Subcutaneous preadipocyte (primary cell): Measurements from ENCODE around the genes PRSS53, VKORC1, PRSS36 and TRIM72.

- CAGE, long polyA plus RNA, result no peak
These were observed 1.1 kb downstream of the ORAI3 start for GRCh38 chr16:30949614-30950733.

DNA sequence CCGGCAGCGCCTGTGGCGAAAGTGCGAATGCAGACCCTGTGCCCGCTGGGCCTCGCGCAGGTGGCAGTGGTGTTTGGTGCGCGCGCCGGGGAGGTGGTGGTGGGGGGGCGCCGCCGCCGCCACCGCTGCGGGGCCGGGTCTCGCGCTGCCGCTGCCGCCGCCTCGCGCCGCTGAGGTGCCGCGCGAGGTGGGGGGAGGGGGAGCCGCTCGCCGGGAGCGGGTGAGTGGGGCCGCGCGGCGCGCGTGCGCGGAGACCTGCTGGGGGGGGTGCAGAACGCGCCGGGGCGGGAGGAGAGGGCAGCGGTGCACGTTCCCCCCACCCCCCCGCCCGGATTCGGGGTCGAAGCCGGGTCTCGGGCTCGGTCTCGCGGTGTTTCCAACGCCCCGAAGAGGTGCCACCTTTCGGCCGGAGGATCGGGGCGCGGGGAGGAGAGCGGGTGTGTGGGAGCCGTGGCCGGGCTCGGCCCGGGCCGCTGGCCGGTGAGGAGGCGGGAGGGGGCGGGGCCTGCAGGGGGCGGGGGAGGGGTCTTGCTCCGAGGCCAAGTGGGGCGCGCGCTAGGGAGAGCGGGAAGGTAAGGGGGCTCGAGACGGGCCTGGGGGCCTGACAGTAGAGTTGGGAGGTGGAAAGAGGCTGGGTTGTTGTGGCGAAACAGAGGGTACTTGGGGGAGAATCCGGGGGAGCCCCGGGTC is 496 bp downstream of the SETD1A start:
- CAGE, long polyA plus RNA, result no peak

DNA sequence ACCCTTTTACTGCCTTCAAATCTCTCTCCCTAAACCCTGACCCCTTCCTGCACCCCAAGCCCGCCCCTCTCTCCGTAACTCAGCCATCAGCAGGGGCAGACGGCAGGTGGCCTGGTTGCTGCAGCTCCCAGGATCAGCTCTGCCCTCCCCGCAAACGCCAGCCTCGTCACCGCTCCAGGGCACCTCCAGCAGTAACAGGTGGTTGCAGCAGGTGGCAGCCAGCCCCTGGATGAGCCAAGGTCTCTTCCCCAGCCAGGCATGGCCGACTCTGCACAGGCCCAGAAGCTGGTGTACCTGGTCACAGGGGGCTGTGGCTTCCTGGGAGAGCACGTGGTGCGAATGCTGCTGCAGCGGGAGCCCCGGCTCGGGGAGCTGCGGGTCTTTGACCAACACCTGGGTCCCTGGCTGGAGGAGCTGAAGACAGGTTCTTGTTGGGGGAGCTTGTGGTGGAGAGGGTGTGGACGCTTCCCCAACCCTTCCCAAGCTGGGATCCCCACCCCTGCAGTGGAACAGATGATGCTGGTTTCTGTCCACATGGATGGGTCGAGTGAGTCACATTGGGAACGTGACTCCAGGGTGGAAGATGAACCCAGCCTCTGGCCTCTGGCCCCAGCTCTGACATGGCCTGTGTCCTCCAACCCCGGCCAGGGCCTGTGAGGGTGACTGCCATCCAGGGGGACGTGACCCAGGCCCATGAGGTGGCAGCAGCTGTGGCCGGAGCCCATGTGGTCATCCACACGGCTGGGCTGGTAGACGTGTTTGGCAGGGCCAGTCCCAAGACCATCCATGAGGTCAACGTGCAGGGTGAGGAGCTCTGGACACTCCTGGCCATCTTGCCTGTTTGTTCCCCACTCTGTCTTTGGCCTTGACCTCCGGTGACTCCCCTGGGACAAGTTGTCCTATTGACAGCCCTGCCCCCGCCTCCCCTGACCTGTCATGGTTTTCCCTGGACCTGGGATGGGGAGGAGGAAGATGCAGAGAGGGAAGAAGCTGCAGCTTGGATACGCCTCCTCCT is 701 bp downstream of the HSD3B7 start:
- CAGE, long polyA plus RNA, result no peak

GRCh38 chr16:30998953-31000008 is 11.2 kb downstream of the STX1B start:
- CAGE, long polyA plus RNA, result no peak

DNA sequence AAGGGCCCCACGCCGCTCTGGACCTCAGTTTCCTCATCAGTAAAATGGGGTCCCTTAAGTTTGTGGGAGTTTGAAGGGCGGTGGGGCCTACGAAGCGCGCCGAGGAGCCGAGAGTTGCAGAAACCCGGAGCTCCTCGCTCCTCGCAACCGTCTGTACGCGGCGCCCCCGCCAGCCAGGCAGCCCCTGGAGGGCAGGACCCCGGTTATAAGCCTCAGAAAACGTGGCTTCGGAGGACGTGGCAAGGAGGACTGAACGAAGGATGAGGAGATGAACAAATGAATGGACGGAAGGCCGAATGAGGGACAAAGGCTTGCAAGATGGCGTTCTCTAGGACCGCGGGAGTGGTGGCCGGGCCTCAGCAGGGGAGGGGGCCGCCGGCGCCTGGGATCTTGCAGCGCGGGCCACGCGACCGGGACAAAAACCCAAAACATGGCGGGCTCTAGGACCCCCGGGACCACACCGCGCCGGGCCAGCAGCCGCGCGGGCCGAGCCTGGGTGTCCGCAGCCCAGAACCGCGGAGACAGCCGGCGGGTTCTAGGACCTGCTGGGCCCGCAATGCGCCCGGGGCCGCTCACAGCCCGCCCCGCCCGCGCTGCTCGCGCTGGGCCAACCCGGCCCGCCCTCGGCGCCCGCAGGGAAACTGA is 973 bp downstream of the ZNF668 start:
- CAGE, long polyA plus RNA, result no peak

DNA sequence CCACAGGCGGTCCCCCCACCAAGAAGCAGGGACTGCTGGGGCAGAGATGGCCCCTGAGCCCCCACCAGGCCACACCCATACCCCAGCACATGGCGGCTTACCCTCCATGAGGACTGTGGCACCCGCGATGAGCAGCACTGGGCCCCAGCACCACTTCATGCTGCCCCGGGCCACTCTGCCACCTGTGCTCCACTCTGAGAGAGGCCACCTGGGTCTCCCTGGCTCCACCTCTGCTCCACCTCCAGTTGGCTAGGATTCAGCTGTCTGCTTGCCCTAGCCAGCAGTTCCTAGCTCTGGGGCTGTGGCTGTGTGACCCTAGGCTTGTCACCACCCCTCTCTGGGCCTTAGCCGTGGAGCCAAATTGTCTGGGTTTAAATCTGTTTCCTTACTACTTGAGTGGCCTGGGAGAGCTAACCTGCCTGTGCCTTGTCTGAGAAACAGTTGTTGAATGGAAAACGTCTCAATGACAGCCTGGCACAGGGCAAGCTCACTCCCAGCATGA is at the start of gene PRSS53:
Gene PRSS53 (minus strand): TSS at position 293 of the 502 bp plus-strand sequence.
- CAGE, long polyA plus RNA, result no peak

- CAGE, long polyA plus RNA, result start-site peak on the minus strand at chr16:31094622-31094930, 1,986 and 932 reads in 2 replicates
These were observed at the start of gene VKORC1 for GRCh38 chr16:31094294-31095182. TSS of gene VKORC1 (minus strand) at chr16:31094797.

DNA sequence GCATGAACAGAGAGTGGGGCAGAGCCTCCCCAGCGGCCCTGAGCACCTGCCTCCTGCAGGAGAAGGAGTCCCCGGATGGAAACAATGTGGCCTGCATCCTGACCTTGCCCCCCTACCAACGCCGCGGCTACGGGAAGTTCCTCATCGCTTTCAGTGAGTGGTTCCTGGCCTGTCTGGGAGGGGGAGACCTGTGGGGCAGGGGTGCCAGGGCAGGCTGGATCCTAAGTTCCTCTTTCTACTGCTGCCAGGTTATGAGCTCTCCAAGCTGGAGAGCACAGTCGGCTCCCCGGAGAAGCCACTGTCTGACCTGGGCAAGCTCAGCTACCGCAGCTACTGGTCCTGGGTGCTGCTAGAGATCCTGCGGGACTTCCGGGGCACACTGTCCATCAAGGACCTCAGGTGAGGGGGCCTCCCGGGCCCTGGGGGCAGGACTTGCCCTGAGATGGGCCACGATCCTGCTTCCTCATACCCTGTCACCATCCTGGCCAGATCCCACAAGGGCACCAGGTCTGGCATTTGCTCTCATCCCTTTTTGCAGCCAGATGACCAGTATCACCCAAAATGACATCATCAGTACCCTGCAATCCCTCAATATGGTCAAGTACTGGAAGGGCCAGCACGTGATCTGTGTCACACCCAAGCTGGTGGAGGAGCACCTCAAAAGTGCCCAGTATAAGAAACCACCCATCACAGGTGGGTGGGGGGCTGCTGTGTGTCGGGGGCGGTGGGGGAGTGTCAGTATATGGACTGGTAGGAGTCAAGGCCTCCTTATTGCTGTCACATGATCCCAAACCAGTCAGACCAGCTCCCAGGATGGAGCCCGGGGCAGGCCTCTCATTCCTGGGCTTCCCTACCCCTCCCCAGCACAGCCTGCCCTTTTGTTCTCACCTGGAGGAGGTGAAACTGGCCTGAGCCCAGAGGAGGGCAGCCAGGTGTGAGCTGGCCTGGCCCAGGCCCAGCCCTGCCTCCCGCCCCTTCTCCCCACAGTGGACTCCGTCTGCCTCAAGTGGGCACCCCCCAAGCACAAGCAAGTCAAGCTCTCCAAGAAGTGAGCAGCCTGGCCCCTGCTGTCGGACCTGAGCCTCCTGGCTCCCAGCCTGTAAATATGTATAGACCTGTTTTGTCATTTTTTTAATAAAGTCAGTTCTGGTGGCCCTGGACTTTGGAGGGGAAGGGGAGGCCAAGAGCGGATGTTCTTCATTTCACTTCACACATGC is 4.9 kb downstream of the PRSS8 start:
- CAGE, long polyA plus RNA, result no peak

DNA sequence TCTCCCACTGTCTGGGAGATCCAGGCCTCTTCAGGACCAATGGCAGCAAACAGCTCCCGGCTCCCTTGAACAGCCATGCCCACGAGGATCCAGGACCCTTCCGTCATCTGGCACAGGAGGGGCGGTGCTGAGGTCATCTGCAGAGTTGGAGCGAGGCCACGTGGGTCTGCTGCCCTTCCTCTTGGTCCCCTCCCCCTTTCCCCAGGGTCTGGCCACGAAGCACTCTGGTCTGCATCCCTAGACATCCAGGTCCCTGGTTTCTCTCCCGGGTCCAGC is 3.7 kb upstream of the PRSS8 start:
- CAGE, long polyA plus RNA, result no peak

GRCh38 chr16:31149156-31150271 is at the start of gene PRSS36:
TSS of gene PRSS36 (minus strand) at chr16:31150066.
- CAGE, long polyA plus RNA, result no peak

DNA sequence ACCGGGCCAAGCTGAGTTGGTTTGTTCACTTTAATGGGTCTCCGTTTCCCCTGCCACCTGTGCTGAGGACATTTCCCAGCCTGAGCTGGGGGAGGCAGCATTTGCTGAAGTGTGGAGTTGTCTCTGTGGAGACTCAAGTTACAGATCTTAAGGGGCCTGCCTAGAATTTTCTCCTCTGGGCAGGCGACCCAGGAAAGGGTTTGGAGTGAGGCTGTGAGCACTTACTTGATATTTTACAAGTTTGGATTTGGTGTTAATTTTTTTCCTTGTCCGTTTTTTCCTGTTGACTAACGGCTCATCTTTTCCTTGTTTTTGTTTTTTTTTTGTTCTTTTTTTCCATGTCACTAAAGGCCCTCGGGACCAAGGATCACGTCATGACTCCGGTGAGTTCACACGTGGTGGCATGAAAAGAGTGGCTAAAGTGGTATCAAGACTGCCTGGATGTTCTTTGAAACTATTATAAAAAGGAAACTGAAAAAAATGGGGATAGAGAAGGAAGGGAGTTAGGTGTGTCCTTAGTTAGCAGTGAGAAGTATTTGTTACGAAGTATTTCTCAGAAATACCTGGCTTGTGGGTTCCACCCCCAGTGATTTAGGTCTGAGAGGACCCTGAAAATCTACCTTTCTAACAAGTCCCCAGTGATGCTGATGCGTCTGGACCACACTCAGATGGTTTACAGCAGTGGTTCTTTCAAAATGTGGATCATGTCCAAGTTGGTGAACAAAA is 8.2 kb downstream of the FUS start:
- CAGE, long polyA plus RNA, result no peak

GRCh38 chr16:31196719-31197496 is 5.7 kb downstream of the PYCARD start:
- CAGE, long polyA plus RNA, result no peak

DNA sequence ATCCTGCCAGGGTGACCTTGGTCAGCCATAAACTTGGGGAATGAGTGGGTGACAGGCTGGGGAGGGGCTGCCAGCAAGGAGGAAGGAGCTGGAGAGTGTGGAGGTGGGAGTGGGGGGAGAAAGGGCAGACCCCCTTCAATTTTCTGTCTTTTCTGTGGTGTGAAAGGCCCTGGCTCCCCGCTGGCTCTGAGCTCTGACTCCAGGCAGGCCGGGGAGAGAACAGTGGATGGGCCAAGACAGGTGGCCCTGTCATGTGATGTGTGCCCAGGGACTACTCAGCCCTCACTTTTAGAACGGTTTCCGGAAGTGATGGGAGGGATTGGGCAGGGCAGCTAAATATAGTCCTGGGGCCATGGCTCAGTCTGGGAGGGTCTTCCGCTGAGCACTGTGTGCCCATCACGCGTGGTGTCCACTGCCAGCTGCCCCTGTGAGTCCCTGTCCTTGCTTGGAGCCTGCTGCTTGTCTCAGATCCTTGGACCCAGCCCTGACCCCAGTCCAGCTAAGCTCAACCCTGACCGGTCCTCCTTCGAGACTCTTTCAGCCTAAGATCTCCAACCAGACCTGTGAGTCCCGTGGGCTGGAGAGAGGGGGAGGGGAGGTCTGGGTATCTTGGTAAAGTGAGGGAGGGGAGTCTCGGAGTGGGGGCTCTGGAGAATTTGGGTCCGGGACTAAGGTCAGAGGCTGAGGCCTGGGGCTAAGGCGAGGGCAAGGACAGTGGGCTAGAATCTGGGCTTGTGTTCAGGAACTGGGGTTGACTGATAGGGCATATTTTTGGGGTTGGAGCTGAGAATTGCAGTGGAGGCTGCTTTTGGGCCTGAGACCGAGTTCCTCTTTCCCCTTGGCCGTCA is at the start of gene TRIM72:
Gene TRIM72 (plus strand): TSS at position 385 of the 848 bp plus-strand sequence.
- CAGE, long polyA plus RNA, result no peak

DNA sequence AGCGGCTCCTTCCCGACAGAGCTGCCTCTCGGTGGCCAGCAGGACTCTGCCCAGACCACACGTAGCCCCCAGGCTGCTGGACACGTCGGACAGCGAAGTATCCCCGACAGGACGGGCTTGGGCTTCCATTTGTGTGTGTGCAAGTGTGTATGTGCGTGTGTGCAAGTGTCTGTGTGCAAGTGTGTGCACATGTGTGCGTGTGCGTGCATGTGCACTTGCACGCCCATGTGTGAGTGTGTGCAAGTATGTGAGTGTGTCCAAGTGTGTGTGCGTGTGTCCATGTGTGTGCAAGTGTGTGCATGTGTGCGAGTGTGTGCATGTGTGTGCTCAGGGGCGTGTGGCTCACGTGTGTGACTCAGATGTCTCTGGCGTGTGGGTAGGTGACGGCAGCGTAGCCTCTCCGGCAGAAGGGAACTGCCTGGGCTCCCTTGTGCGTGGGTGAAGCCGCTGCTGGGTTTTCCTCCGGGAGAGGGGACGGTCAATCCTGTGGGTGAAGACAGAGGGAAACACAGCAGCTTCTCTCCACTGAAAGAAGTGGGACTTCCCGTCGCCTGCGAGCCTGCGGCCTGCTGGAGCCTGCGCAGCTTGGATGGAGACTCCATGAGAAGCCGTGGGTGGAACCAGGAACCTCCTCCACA is 23.2 kb upstream of the ITGAX start:
- CAGE, long polyA plus RNA, result no peak

GRCh38 chr16:31354156-31354861 is 667 bp upstream of the ITGAX start:
- CAGE, long polyA plus RNA, result no peak

DNA sequence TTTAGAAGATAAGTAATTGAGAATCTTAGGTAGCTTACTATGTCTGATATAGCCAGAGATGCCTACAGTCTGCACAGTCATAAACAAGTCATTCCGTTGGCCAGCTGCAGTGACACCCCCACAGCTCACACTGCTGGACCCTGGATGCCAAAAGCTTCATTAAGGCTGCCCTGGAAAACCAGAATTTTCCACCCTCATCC is 709 bp upstream of the COX6A2 start:
- CAGE, long polyA plus RNA, result no peak

DNA sequence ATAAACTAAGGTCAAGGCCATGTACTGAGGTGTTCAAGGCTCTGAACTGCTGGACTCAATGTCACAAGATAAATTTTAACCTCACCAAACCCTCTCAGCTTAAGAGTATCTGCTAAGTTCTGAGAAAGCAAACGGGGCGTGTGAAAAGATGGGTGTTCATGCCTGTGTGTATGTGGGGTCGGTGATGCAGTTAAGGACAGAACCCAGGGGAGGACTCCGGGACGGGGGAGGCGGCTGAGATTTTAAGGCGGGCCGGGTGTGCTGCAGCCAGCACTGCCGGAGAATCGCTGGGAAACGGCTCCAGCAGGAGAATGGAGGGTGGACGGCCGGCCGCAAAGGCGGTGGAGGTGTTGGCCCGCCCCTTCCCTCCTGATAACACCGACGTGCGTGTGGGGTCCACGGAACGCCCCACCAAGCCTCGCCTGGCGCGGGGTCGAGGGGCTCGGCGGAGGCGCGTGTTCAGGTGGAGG is 754 bp downstream of the ZNF843 start:
- CAGE, long polyA plus RNA, result no peak

- CAGE, long polyA plus RNA, result no peak
These were observed 4.9 kb upstream of the ARMC5 start for GRCh38 chr16:31454371-31454903.

- CAGE, long polyA plus RNA, result no peak
These were observed 5.0 kb downstream of the TGFB1I1 start for GRCh38 chr16:31477032-31477258.

GRCh38 chr16:31703095-31703643 is 9.9 kb upstream of the KRBOX5 start:
- CAGE, long polyA plus RNA, result no peak